Mesenteric fat pad (tissue), 1 donor: ENCODE measurements around a stretch of chr20.

DNA sequence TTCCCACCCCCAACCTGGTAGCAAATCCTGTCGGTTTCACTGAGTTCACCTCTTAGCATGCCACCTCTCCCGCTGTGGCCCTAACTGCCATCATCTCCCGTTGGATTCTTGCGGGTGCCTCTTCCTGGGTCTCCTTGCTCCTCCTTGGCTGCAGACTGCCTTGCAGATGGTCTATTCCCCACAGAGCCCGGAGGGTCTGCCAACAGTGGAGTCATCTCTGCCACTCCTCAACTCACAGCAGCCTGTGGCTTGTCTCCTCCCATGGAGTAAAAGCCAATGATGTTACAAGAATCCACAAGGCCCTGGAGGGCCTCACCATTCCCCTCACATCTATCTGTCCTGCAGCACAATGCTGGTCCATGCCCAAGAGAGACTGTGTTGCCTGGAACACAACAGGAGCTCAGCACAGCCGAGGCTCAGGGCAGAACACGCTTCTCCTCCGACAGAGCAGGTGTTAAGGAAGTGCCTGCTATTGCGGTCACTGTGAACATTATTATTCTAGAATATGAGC, 241.8 kb upstream of the SULF2 start:
- PRO-cap: no peak

- PRO-cap: no peak
These were observed 192.6 kb downstream of the PREX1 start for GRCh38 chr20:48635019-48635782.

DNA sequence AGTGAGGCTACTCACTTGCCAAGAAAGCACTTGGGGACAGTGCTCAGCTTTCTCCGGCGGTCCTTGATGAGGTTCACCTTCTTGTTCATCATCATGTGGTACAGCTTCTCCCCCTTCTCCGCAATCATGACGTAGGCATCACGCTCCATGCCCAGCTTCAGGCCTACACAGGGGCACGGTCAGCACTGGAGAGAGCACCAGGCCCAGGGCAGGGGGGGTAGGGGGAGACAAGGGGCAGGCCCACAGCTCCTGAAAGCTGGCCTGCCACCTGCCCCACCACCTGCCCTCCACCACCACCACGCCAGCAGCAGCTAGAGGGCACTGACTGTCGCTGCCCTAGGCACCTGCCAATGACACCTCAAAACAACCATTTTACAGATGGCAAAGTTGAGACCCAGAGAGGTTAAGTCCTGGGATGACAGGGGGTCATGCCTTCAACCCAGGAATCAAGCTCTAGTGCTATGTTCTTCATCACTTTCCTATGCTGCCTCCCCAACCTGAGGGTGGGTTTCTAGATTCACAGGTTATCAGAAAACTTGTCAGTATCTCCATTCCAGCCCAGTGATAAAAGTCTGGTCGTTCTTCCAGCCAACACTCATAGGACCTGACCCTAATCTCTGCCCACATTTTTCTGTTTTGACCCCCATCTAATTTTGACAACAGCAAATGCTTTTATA, 139.0 kb downstream of the PREX1 start:
- PRO-cap: no peak

DNA sequence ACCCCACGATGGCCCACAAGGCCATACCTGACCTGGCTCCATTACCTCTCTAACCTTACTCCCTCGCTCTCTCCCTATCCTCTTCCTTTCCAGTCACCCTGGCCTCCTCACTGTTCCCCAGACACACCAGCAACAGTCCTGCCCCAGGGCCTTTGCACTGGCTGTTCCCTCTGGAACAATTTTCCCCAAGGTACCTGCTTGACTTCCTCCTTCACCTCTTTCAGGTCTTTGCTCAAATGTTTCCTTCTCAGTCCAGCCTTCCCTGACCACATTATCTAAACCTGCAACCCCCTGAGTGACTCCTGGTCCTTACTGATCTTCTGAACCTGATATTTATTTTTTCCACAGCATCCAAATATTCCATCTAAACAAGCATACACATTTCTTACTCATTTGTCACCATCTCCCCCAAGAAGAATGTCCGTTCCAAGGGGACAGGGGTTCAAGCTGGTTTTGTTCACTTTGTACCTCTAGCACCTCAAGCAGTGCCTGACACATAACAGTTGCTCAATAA, 107.8 kb downstream of the PREX1 start:
- PRO-cap: no peak

DNA sequence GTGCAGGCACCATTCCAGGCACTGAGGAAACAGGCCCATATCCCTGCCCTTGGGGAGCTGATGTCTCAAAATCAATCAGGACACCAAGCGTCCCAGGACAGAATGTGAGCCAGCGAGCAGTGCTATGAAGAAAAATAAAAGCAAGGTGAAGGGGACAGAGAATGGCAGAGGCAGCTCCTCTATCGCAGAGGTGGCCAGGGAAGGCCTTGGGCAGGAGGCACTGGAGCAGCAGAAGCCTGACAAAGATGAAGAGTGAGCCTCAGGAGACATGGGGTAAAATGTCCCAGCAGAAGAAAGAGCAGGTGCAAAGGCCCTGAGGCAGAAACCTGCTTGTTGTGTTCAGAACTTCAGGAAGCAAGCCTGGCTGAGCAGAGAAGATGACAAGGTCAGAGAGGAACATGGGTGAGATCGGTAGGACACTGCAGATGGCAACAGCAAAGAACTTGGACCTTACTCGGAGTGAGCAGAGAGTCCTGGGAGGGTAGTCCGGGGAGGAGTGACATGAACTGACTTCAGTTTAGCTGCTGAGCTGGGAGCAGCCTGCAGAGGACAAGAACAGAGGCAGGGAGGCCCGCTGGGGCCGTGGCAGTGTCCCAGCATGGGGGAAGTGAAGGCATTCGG, 106.5 kb downstream of the PREX1 start:
- PRO-cap: no peak

GRCh38 chr20:48763006-48763926, 64.5 kb downstream of the PREX1 start:
- PRO-cap: no peak

- PRO-cap: no peak
These were observed 57.2 kb downstream of the PREX1 start for GRCh38 chr20:48770606-48771001.

DNA sequence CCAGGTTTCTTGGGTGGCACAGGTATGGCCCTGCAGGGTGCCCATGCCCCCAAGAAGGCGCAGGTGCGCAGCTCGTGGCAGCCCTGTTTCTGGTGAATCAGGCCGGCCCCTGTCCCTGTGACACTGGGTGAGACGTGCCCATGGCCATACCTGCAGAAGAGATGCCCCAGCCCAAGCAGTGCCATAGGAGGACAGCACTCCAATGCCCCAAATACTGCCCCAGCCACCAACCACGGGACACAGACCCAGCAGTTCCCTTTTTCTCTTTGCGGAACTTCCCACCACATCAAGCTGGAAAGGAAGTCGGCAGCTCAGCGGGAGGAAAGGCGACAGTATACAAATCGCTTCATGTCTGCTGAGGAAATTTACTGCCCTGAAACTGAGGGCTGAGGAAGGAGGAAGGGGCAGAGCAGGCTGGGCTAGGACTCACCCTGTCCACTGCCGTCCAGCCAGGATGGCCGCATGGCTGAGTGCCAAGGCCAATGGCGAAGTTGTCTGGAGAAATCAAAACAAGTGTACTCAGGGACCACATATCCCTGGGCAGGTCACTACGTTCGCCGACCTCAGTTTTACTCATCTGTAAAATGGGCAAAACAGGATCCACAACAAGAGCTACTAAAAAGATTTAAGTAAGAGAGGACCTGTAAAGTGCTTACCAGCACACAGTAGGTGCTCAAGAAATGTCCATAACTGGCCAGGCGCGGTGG, 55.4 kb downstream of the PREX1 start:
- PRO-cap: no peak

GRCh38 chr20:48818303-48819050, 9.3 kb downstream of the PREX1 start:
- PRO-cap: no peak

- PRO-cap: no peak
These were observed 667 bp upstream of the ARFGEF2 start for GRCh38 chr20:48920983-48921104.

- PRO-cap: no peak
These were observed 36.2 kb downstream of the ARFGEF2 start for GRCh38 chr20:48957636-48958206.

DNA sequence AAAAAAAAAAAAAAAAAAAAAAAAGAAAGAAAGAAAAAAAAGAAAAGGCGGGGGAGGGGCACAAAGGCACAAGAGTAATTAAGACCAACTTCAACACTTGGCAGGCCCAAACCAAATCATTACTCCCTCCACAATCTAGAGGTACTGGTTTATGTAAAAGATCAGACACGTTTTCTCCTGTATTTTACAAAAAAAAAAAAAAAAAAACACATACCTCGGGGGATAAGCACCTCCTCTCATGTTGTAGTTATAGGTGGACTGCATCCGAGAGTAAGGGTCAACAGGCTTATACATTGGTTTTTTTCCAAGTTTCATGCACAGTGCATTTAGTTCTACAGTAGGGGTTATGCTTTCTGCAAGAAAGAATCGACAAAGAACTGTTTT, 34.4 kb downstream of the STAU1 start:
- PRO-cap: no peak

DNA sequence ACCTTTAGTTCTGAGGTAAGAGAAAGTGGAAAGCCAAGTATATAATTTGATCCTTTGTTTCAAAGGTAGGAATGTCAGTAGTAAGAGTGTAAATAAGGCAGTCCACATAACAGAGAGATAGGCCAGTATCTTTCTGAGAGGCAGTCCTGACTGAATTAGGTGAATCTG, 6.0 kb upstream of the ZNFX1 start:
- PRO-cap: no peak

GRCh38 chr20:49349757-49350122, 71.9 kb upstream of the ZNFX1 start:
- PRO-cap: no peak

DNA sequence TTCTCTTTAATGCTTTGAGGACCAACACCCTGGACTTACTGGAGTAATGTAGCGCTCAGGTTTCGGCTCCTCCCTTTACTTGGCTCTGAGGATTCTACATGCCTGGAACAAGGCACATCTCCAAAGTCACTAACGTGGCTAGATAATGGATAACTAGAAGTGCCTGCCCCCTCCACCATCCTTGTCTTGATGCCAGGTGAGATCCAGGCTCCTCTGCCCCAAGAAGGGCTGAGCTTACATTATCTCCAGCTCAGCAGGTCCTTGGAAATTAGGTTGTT, 75.5 kb upstream of the ZNFX1 start:
- PRO-cap: no peak

DNA sequence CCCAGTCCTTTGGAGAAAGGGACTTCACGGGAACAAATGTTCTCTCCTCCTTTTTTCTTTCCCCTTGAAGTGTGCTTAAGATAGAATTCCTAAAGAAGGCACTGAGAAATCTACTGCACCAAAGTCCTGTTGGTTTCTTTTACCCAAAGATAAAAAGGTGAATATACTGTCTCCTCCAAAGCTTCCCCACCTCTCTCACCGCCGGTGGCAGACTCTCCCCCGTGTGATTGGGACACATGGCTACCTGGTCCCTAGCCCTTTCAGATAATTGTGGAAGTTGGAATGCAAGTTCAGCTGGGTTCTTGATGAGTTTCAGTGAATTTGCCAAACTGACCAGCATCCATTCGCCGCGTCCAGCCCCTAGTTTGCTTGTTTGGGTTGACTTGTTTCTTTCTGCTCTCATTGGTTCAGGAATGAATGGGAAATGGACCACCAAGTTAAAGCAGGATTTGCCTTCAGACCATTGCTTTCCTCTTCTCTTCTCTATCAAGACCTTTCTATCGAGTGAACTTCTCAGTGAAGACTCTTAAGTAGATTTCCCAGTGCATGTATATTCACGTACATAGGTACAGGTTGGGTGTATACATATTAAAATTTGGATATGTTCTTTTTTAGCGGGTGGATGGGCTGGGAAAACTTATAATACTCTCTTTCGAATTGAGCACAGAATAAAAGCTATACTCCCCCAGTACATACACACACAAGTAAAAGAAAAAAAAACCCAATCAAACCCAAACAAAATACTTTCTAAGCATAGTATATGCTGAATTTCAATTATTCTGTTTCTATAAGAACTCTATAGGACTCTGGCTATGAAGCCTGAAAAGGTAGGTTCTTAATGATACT, 91.7 kb upstream of the ZNFX1 start:
- PRO-cap: no peak

DNA sequence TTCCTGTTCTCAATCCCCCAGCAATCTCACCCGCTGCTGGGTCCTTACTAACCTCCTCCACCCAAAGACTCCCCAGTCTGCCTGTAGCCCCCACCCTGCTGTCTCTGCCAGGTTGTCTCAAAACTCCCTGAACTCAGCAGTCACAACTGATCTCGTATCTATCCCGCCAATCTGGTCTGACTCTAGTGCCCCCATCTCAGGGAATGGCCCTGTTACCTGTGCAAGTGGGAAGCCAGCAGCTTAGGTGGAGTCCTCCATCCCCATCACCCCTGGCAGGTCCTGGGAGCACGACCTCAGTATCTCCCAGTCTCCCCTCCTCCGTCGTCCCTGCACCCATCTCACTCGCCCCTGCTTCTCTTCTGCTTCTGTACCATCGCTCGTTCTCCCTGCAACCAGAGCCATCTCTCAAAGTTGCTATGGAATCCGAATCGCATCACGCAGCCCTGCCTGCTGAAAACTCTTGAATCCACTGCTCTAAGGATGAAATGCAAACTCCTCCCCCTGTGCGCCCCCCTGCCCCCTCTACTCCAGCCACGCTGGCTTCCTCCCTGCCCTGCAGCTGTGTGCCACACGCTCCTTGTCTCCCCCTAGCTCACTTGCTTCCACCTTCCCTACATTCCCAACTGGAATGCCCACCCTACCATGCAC, 63.9 kb upstream of the PTGIS start:
- PRO-cap: no peak

- PRO-cap: no peak
These were observed 55.2 kb downstream of the B4GALT5 start for GRCh38 chr20:49658497-49658890.

DNA sequence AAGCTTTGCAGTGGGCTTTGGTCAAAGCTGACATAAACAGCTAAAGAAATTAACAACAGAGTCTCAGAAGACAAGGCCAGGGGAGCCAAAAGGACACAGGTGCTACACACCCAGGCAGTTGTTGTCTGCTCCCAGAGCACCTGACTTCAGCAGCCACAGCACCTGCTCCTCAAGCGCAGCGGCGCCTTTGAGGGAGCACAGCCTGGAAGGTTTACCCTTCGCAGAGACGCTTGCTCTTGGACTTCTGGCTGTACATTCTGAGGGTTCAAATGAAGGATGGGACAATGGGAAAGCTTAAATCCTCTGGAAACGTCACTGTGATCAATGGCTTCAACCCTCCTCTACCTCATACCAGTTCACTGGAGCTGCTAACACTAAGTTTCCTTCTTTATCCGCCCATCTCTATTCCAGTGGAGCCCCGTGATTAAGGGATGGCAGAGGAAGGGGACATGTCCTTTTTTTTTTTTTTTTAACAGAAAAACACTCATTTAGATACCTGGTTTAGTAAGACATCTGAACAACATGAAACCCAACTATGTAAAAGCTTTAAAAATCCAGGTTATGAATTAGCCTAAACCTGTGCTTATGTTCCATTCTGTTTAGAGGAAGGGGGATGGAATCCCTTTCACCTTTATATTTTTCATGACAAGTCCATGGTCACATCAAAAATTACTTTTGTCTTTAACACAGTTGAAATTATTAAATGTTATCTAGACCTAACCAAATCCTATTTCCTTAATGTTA, 16.4 kb downstream of the B4GALT5 start:
- PRO-cap: no peak

GRCh38 chr20:49742941-49743362, 29.3 kb upstream of the B4GALT5 start:
- PRO-cap: no peak